ENCODE measurements around the gene CDK7.

DNA sequence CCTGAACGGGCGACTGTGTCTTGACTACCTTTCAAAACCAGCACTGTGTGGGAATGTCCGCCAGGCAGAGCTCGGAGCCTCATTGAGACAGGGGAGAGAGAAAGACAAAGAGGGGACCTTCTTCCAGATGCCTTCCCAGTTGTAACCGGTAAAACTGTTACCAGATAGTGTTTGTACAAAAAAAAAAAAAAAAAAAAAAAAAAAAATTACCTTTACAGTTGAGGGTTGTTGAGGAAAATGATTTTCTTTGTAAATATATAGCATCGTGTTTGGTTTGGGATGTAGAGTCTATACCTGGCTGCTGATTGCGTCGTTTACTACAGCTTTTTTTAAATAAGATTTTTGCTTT lies 29.5 kb downstream of the CD180 start:
- RRBS = no CpG with 5 or more reads among the region's 8 CpGs

DNA sequence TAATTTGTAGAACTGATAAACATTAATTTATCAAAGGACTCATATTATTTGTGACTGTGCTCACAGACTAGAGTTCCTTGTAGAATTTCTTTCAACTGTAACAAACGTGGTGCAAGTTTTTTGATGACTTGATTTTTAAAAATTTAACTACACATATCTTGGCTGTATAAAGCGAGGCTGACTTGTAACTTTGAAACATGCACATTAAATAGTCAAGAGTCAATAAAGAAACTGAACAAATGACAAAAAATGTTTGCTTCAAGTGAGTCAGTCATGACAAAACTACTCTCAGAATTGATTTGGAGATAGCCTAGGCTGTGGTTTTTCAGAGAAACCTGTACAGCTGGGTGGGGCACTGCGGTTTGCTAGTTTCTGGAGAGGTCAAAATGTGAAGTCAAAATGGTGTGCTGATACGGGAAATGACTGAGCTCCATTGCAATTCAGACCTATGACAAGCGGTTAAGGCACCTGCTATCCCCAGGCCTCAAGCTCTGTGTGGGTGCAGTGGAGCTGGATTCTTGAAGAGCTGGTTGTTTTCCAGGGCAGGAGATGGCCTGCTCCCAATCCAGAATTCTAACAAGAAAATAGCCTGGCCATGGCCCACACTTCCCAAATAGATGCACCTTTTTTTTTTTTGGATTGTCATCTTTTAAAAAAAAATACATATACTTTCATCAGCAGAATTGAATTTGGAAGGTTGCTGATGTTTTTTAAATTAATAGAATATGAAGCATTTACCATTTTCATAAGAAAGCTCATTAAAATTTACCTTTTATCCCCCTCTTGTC lies 10.4 kb upstream of the CD180 start:
- RRBS = no CpG with 5 or more reads among the region's 5 CpGs

DNA sequence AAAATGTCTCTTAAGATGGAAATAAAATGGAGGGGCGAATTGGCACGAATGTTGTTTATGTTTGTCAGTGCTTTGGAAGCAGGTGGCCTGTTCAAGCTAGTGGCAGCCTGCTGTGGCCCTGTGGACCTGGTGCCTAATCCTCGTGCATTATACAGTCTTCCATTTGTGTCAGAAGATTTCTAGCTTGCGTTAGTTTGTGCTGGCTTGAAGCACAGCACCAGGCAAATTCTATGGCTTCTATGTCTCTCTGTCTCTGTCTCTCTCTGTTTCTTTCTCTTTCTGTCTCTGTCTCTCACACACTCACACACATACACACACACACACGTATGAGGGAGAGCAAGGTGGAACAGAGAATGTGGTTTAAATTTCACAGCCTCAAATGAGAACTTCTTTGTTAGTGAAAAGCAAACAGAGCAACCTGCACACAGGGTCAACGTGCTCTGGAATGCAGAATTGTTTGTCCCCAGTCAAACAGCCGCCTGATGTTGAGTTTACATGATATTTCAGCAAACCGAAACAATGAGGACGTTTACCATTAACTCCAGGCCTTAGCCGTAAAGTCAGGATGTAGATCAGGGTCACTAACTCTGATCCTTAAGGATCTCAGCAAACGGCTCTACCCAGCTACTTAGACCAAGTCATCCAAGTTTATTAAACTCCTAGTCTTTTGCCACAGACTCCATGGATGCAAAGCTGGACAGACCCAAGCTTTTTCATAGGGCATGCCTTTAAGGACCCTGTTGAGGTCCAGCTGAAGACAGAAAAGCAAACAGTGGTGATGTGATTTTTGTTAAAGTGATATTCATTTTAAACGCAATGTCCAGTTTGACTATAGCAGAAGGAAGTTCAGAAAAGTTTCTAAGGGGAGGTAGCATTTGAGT lies 39.1 kb upstream of the CD180 start:
- RRBS = no CpG with 5 or more reads among the region's 12 CpGs

DNA sequence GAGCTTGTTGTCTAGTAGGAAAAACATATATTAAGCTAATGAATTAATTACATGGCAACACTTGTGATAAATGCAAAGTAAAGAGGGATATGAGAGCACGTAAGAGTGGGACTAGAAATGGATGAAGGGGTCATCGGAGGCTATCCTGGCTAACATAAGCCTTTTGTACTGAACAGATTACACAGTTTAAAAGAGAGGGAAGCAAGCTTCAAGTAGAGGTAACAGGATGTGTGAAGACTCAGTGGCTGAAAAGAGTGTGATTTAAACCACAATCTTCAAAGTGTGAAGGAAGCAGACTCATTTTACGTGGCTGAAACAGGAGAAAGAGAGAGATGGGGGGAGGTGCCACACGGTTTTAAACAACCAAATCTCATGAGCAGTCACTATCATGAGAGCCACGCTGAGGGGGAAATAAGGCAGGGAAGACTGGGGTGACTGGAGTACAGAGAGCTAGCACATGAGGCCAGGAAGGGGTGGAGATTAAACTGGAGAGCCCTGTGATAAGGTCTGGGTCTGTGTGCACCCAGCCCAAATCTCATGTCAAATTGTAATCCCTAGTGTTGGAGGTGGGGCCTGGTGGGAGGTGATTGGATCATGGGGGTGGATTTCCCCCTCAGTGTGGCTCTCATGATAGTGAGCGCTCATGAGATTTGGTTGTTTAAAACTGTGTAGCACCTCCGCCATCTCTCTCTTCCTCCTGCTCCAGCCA lies 318.4 kb upstream of the CD180 start:
- RRBS = no CpG with 5 or more reads among the region's 7 CpGs

GRCh38 chr5:67605633-67606107 lies 409.1 kb upstream of the CD180 start:
- RRBS = no CpG with 5 or more reads among the region's 5 CpGs

- RRBS = no CpG with 5 or more reads among the region's 6 CpGs
Measured at GRCh38 chr5:68041905-68042417, 173.6 kb upstream of the PIK3R1 start.

- RRBS = 5% methylated on average over 11 of the region's 42 CpGs
Measured at GRCh38 chr5:68187267-68188305, 28.0 kb upstream of the PIK3R1 start.

DNA sequence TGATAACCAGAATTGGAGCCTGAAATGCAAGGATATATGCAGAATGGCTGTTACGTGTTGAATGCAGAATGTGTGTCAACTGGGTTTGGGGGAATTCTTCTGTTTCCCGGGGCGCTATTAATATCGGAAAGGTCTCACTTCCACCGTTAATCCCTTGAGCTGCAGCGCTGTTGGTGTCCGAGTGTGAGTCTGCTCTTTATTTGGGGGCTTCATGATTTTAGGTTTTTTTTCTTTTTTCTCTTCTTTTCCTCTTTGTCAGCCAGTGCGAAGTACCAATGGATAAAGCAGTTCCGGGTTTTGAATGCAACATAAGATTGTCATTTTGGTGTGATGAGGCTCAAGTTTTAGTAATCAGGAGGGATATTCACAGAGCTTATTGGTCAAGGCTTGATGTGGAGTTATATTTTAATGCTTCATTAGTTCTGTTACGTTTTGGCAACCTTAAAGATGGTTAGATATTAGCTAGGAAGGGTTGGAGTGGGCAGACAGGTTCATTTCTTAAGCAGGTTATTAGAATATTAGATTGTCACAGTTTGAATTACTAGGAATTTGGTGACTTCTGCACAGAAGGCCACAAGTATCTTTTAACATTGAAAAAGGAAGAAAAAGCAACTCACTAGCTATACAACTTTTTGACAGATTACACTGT lies 1.4 kb downstream of the PIK3R1 start:
- RRBS = no CpG with 5 or more reads among the region's 10 CpGs

DNA sequence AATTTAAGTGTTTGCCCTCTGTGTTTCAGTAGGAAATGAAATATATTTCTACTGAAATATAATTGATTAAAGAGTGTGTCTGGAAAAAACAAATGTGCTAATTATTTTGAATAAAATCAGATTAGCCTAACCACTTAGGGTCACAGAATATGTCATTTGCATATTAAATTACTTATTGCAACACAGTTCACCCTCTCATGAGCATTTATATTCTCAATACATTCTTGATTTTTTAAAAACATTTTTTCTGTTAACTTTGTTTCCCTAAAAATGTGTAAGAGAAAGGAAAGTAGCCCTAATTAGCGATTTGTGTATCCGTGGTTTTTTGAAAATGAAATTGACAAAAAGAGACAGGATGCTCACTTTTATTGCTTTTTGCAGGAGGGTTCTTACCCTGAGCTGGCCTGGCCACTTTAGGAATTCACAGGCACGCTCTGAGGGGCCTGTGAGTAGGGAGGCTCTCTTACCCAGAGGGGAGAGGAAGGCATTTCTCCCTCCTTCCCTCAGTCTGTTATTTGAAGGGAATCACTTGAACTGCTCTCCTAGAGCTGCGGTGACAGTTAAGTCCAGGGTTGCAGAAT lies 16.6 kb downstream of the PIK3R1 start:
- RRBS = no CpG with 5 or more reads among the region's 4 CpGs

DNA sequence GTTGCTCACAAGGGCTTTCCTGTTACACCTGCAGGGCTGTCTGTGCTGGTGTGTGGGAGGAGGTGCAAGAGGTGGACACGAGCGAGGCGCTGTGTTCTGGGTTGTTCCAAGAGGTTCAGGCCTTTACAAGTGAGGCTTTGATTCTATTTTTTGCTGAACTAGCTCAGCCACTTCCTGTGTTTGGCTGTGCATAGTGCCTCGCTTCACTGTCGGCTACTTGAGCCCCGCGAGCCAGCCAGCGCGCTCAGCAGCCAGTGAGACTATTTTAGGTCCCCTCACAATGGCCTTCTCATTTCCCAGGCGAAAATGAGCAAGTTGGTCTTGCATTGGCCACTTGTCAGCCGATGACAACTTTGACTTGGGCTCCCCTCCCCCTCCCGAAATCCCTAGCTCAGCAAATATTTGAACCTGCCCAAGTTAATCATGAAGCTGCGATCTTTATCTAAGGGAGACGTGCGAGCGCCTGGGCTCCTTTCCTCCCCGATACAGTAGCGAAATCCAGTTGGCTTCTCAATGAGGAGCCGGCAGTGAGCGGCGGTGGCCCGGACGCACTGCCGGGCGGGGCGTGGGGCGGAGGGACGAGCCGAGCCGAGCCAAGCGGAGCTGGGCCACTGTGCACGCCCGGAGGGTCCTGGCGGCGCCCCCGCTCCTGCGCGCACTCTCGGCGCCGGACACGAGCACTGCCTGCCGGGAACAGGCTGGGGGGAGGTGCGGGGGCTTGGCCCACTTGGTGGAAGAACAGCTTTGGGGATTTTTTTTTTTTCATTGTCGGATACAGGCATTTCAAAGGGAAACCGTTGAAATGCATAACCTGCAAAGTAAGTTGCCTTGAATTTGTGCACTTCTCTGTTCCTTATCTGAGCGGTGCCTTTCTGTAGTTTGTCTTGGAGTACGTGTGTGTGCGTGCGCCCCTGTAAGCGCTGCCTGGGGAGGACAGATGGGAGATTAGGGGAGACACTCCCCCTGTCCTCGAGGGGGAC lies 72.7 kb downstream of the PIK3R1 start:
- RRBS = 2% methylated on average over 18 of the region's 52 CpGs

GRCh38 chr5:68292971-68293621 lies 77.5 kb downstream of the PIK3R1 start:
- RRBS = no CpG with 5 or more reads among the region's 8 CpGs

GRCh38 chr5:68295743-68296349 lies 80.3 kb downstream of the PIK3R1 start:
- RRBS = no CpG with 5 or more reads among the region's 7 CpGs

DNA sequence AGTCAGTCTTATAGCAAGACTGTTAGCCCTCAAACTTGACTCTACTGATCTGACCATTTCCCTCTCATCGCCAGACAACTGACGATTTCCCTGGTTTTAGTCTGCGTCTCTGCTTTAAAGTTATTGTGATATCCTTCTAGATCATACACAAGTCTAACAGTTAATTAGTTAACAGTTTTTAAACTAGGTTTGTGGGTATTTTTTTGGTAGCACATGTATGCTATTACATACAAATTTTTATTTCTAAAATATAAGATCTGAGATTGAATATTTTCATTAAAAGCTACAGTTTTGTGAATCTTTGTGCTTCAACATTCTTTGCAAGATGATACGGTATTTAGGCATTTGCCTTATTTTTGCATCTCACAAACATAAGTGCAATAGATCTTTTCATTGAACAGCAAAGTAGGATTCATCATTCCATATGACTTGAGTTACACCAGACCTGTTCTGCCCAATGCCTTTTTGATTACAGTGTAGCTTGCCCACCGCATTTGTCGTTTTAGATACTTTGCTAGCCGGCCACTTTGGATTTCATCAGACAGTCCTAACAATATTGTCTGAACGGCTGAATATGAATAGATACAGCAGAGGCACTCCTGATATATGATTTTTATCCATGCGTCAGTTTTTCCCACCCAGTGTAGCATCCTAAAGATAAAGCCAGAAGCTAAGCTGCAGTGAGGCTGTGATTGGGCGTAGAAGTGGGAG lies 84.4 kb downstream of the PIK3R1 start:
- RRBS = no CpG with 5 or more reads among the region's 10 CpGs

DNA sequence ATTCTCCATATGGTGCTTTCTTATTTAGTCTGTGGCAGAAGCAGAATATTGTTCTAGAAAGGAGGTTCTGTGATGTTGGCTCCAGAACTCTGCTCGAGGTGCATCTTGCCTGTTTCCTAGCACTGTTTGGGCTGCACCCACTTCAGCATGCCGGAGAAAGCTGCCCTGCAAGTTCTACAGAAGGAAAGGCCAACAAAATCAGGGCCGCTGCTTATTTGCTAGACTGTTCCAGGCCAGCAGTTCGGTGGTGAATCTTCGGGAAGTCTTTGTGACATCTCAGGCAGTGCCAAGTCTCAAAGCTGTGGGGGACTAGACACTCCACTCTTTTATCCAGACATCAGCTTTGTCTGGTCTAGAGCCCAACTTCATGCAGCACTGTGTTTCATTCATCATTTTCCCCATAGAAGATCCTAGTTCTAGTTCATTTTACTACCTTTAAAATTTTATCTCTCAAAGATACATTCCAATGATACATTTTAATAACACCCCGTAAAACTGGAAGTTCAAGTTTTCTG lies 91.1 kb downstream of the PIK3R1 start:
- RRBS = no CpG with 5 or more reads among the region's 6 CpGs

- RRBS = no CpG with 5 or more reads among the region's 5 CpGs
Measured at GRCh38 chr5:68319280-68319980, 103.9 kb downstream of the PIK3R1 start.

DNA sequence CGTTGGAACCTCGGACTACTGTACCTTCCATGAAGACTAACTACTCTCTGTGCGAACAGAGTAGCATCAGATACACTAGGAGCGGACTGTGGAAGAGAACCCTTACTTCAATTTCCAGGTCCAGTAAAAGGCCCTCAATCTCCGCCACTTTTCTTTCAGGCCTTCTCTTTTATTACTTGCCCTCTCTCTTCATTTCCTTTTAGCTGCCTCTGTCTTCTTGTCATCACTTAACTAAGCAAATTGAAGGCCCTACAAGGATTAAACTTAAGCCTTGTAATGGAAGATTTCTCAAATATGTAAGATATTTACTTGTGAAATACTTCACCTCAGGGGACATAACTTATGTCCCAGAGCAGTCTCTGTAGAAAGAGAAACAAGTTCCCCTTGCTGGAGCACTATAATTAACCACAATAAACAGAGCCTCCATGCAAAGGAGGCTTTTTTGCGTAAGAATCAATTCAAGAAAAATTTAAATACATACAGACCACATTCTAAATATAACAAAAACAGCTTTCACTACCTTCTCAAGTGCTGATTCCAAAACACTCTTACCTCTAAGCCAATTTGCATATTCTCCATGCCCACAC lies 30.8 kb upstream of the CCNB1 start:
- RRBS = no CpG with 5 or more reads among the region's 6 CpGs

DNA sequence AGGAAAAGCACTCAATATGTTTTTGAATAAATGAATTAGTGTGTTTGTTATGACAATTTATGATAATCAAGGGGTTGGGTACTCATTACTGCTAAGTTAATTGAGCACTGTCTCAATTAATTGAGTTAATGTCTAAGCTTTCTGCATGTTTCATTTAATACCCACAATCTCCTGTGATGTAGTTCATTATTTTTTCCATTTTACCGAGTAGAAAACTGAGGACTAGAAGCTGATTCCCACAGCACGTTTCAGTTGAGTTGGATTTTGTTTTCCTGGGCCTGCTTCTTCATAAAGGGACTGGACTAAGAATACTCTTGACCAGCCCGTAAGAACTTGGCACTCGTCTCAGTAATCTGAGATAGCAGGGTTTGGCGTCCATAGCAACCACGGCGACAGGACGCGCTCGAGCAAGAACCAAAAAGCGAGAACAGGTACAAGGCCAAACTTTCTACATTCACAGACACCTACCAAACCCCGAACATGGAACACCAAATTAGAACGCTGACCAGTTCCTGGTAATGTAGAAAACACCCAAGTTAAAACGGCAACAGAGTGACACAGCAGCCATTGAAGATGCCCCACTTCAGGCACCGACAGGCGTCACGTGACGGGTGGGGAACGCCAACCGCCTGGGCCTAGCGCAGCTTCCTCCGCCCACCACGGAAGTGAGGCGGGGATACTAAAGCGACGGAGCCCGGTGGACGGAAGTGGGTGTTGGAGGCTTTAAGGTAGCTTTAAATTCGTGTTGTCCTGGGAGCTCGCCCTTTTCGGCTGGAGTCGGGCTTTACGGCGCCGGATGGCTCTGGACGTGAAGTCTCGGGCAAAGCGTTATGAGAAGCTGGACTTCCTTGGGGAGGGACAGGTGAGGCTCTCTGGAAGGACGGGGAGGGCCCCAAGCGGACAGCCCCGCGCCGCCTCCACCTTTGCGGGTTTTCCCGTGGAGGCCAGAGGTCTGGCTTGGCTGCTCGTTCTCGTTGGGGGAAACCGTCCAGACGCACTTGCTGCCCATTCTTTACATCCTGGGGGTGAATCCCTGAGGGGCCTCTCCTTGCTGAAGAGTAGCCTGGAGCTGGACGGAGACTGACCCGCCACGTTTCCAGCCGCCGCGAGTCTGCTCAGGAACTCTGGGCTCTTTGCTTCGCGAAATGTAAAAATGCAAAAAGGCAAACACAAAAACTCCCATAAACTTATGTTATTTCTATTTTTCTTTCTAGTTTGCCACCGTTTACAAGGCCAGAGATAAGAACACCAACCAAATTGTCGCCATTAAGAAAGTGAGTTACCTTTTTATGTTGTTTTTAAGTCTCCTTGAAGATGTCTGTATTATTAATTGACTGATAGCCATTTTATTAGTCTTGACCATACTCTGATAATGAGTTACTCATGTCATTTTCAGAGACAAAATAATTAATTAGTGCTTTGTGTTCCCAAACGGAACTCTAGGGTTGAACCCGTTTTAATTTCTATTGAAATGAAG lies at the start of gene CDK7:
CDK7 (plus strand) TSS at position 707 of the 1,477 bp plus-strand sequence.
- RRBS = 17% methylated on average over 2 of the region's 61 CpGs

DNA sequence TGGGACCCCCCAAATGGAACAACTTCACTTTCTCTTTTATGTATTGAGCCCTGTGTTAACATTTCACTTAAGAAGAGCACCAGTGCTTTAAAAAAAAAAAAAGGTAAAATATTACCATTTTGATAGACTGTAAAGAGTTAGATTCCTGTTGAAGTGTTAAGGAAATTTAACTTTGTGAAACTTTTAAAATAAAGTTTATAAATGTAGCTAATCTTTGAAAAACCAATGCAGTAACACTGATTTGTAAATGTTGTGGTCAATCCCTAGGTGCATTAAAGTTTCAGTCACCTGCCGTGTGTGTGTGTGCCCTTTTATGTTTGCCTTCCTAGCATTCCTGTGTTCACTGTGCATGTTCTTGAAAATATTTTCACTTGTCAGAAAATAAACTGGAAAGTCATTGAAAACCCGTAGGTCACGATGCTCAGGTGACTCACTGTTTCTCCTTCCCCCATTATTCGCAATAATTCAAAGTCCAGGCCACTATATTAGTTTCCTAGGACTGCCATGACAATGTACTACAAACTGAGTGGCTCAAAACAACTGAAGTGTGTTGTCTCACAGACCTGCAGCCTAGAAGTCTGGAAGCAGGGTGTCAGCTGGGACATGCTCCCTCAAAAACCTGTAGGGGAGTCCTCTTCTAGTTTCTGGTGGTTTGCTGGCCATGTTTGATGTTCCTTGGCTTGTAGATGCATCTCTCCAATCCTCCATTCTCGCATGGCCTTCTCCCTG lies 29.2 kb downstream of the MARVELD2 start:
- RRBS = no CpG with 5 or more reads among the region's 5 CpGs

- RRBS = no CpG with 5 or more reads among the region's 7 CpGs
Measured at GRCh38 chr5:69527153-69527852, 32.7 kb upstream of the GTF2H2C start.

GRCh38 chr5:69527853-69528473 lies 32.0 kb upstream of the GTF2H2C start:
- RRBS = no CpG with 5 or more reads among the region's 7 CpGs

Measured in amniotic epithelial cell (primary cell).